Placental epithelial cell (primary cell): ENCODE results near the genes SPPL2C, MAPT, STH and ARL17A.

DNA sequence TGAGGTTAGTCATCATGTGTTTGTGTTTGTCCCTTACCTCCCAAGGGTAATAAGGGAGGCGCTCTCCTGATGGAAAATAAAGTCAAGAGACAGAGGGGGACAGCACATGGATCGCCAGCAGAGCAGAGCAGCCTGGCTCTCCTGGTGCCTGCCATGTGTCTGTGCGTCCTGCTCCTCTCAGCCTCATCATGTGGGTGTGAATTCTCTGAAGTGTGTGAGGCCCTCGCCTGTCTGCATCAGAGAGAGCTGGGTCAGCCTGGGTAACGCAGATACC is 8.8 kb downstream of the HEXIM2 start:
- CAGE, long polyA plus RNA = no peak

DNA sequence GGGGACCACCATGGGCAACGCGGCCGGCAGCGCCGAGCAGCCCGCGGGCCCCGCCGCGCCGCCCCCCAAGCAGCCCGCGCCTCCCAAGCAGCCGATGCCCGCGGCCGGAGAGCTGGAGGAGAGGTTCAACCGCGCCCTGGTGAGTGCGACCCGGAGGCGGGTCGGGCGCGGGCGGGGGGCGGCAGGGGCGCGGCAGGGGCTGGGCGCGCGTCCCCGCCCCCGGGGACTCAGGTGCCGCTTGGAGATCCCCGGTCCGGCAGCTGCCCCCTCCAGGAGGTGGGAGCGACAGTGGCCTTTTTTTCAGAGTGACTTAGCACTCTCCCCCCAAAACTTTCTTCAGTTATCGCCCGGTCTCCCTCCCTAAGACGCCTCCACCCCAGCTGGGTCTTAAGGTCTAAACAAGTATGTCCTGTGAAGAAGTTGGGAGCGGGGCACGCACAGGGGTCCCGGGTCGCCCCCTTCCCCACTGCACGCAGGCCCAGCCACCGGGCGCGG is 477 bp downstream of the FMNL1 start:
- CAGE, long polyA plus RNA = no peak

- CAGE, long polyA plus RNA = no peak
Measured at GRCh38 chr17:45313342-45313876, 3.4 kb downstream of the MAP3K14 start.

GRCh38 chr17:45318869-45319947 is 2.4 kb upstream of the MAP3K14 start:
- CAGE, long polyA plus RNA = no peak

- CAGE, long polyA plus RNA = no peak
Measured at GRCh38 chr17:45320830-45321364, 4.1 kb upstream of the MAP3K14 start.

GRCh38 chr17:45455532-45455979 is 22.9 kb upstream of the ARHGAP27 start:
- CAGE, long polyA plus RNA = no peak

GRCh38 chr17:45579392-45580030 is 89.0 kb upstream of the PLEKHM1 start:
- CAGE, long polyA plus RNA = no peak

GRCh38 chr17:45620092-45620972 is 129.8 kb upstream of the PLEKHM1 start:
- CAGE, long polyA plus RNA = no peak

DNA sequence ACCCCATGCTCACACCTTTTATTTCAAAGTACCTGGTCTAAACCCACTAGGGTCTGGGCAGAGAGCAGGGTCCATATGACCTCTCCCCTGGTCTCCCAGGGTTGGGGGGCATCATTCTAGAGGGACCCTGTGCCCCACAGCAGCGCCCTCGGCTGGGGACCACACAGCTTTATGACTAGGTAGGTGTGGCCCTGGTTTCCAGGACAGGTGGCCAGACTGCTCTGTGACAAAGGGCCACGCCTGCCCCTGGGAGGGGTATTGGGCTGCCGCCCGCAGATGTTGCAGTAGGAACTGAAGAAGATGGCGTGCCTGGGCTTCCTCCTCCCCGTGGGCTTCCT is at the start of gene SPPL2C:
SPPL2C (plus strand) TSS at position 275 of the 338 bp plus-strand sequence.
- CAGE, long polyA plus RNA = no peak

DNA sequence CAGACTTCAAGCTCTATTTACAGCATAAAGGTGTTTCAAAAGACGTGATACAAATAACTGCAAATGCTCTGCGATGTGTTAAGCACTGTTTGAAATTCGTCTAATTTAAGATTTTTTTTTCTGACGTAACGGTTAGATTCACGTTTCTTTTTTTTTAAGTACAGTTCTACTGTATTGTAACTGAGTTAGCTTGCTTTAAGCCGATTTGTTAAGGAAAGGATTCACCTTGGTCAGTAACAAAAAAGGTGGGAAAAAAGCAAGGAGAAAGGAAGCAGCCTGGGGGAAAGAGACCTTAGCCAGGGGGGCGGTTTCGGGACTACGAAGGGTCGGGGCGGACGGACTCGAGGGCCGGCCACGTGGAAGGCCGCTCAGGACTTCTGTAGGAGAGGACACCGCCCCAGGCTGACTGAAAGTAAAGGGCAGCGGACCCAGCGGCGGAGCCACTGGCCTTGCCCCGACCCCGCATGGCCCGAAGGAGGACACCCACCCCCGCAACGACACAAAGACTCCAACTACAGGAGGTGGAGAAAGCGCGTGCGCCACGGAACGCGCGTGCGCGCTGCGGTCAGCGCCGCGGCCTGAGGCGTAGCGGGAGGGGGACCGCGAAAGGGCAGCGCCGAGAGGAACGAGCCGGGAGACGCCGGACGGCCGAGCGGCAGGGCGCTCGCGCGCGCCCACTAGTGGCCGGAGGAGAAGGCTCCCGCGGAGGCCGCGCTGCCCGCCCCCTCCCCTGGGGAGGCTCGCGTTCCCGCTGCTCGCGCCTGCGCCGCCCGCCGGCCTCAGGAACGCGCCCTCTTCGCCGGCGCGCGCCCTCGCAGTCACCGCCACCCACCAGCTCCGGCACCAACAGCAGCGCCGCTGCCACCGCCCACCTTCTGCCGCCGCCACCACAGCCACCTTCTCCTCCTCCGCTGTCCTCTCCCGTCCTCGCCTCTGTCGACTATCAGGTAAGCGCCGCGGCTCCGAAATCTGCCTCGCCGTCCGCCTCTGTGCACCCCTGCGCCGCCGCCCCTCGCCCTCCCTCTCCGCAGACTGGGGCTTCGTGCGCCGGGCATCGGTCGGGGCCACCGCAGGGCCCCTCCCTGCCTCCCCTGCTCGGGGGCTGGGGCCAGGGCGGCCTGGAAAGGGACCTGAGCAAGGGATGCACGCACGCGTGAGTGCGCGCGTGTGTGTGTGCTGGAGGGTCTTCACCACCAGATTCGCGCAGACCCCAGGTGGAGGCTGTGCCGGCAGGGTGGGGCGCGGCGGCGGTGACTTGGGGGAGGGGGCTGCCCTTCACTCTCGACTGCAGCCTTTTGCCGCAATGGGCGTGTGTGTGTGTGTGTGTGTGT is at the start of gene MAPT:
MAPT (plus strand) TSS at position 815 of the 1,331 bp plus-strand sequence.
- CAGE, long polyA plus RNA = no peak

GRCh38 chr17:45999239-45999595 is at the start of gene STH:
Gene STH (plus strand): TSS chr17:45999250.
- CAGE, long polyA plus RNA = no peak

DNA sequence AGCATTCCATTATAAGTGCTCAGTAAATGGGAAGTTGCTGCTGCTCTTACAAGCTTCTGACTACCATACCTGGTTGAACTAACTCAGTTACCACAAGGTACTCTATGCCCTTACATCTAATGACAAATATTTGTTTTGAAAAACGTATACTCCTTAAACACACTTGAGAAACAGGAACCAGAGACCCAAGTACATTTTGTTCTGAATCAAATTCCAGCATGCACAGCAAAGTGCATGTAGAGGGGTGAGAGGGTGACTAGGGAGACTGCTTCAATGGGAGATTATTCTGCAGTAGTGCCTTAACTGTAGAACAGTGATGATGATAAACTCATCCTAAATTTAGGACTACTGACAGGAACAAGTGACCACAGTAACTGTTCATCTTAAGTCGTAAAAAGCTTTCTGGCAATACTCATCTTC is 83.5 kb downstream of the KANSL1 start:
- CAGE, long polyA plus RNA = no peak

GRCh38 chr17:46145926-46146470 is 47.2 kb downstream of the KANSL1 start:
- CAGE, long polyA plus RNA = no peak

GRCh38 chr17:46181720-46181920 is 11.6 kb downstream of the KANSL1 start:
- CAGE, long polyA plus RNA = no peak

- CAGE, long polyA plus RNA = no peak
Measured at GRCh38 chr17:46548788-46549411, 30.6 kb downstream of the ARL17A start.

DNA sequence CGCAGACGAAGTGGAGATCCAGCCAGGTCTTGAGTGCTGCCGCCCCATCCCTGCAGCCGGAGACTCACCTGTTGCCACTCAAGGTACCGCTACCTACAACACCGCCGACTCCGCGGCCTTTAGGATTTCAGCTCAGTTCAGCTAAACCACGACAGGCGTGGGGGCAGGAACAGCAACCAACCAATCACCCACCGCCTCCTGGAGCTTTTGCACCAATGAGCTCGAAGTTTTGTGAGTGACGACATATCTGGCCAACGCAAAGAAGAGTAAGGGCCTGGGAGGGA is at the start of gene ARL17A:
ARL17A (minus strand) TSS at position 159 of the 284 bp plus-strand sequence.
- CAGE, long polyA plus RNA = no peak

DNA sequence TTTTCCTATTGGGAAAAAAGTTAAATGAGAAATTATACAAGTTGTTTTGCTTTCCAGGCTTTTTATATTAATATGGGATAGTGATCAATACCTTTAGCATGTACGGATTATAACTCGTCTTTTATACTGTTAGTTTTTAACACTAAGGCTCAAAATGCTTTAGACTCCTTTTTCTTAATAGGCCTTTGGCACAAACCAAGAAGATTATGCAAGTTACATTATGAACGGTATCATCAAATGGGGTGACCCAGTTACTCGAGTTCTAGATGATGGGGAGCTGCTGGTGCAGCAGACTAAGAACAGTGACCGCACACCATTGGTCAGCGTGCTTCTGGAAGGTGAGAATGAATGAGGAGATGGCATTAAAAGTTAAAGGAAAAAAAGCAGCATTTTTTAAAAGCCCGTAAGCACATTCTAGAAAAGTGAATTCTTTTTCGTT is 107.7 kb downstream of the WNT3 start:
- CAGE, long polyA plus RNA = no peak

DNA sequence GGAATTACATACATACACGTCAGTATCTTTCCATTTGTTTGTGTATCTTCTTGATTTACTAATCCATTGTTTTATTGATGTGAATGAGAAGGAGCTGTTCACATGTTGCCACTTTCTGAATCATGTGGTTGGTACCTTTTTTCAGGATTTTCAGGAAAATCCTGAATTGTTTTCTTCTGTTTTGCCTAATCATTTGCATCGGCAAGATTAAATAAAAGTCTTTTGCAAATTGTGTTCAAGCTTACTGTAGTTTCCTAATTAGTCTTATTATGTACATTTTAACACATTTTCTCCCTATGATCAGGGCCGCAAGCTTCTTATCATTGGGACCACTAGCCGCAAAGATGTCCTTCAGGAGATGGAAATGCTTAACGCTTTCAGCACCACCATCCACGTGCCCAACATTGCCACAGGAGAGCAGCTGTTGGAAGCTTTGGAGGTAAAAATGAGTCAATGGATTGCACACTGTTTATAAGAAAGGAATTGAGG is 69.0 kb downstream of the WNT3 start:
- CAGE, long polyA plus RNA = no peak

GRCh38 chr17:46935525-46936339 is 12.8 kb downstream of the GOSR2 start:
- CAGE, long polyA plus RNA = no peak

DNA sequence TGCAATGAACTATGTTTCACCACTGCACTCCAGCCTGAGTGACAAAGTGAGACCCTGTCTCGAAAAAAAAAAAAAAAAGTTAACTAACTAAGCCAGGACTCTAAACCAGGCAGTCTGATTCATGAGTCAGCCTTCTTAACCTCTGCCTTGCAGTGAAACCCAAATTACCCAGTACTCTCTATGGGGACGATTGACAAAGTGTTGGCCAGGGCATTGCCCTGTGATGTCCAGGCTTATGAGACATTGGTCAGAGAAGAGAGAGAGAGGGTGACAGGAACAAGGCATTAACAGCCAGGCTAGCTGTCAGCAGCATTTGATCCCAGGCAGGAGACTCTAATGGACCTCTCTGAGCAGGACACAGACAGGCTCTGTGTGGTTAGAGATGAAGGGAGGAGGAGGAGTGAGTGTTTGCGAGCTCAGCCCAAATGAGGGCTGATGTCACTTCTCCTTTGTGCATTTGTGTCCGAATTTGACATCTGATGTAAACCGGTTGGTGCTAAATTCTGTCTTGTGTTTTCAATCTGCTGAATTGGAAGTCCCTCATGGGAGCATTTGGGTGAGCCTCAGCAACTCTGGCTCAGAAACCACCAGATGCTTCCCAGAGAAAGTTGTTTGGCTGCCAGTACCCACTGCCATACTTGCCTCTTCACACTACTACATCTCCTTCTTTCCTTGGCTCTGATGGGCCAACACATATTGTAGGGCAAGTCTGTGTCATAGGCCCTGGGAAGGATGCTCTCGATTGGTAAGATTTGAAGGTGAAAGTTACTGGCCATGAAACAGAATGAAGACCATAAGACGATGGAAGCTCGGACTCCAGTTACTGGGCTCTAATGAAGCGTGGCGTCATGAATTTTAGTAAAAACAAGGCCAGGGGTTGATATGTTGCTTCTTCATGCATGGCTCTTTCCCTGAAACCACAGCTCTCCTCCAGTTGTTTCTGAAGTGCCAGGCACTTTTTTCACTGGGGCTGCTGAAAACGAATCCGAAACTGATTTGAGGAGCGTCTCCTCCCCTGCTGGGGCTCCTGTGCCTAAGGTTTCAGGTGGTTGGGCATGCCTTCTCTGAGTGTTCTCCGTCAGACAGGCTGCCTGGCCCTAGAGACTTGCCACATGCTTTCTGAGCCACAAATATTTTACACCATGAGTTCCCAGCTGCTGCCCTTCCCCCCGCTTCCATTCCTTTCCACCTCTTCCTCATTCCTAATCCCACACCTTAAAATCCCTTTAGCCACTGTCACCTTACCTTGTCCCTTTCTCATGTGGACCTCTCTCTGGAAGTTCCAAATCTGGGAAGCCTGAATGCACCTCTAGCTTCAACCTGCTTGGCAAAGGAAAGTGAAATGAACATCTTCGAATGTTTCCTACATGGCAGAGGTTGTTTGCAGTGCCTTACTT is 4.0 kb upstream of the MYL4 start:
- CAGE, long polyA plus RNA = no peak